ENCODE results near the genes NIPSNAP3A and FSD1L.

DNA sequence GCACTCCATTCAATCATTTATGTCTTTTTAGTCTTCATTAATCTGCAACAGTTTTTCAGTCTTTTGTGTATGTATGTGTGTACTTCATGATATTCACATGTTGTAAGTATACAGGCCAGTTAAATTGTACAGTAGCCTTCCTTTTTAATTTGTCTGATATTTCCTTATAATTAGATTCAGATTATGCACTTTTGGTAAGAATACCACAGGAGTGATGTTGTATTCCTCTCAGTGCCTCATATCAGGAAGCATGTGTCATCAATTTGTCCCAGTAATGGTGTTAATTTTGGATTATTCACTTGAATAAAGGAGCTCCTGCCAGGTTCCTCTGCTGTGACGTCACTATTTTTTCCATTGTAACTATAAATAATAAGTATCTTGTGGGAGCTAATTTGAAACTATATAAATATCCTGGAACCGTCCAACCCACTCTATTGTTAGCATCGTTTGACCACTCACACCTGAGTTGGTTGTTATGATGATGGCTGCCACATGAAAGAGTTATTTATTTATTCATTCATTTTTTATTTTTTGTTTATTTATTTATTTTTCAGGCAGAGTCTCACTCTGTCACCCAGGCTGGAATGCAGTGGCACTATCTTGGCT, 107.8 kb downstream of the INVS start:
- RRBS: no CpG with 5 or more reads among the region's 3 CpGs

DNA sequence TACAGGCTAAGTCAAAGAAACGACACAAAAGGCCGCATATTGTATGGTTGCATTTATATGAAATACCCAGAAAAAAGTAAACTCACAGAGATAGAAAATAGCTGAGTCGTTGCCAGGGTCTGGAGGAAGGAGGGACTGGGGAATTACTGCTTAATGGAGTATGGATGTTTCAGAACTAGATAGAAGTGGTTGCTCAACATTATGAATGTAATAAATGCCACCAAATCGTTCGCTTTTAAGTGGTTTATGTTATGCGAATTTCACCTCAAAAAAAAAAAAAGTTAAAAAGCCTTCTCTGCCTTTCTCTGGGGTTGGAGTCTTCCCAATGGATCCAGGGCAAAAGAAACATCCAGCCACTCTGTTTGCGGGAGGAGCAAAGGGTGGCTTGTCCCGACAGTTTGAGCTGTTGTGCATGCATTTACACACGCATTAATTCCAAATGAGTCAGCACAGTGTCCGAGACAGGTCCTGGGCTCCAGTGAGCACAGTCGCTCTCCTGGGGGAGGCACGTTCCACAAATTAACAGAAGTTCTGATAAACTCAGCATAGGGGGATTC, 630 bp upstream of the MSANTD3 start:
- RRBS: no CpG with 5 or more reads among the region's 12 CpGs

GRCh38 chr9:100516129-100516676, 43.3 kb downstream of the TMEFF1 start:
- RRBS: no CpG with 5 or more reads among the region's 1 CpG

- RRBS: no CpG with 5 or more reads among the region's 10 CpGs
Measured at GRCh38 chr9:100669763-100670461, 92.0 kb downstream of the CAVIN4 start.

DNA sequence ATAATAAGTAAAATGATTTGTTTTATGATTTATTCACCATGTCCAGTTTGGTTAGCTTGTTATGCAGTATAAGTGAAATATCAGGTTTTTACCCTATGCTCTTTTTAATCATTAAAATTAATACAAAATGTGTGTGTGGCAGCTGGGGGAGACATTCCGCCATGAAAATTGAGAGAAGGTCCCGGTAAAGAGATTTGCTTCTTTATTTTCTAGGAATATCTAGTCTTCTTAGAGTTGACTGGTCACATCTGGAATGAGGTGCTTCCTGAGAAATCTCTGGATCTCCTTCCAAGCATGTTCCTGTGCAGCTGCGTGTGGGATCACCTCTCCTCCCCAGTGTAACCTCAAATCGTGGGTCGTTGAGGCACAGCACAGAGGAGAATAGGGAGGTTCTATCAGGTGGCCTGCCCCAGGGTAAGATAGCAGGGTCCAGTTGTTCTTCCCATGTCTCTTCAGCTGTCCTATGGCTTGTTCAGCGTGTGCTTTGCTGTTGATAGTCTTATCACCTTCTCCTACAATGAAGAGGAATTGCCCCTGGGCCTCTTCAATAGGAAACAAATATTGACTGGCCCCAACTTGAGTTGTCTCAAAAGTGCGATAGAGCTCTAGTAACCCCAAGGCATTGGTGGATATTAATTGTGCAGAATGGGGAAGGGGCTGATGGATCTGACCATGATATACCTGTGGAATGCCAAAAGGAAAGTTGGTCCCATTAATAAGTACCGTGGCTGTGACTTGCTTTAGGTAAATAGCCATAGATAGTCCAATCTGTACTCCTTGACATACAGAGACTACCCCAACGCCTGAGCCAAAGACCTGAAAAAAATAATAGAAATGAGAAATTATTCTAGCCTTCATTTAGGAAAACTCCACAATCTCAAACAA, 22.4 kb downstream of the BAAT start:
- RRBS: no CpG with 5 or more reads among the region's 9 CpGs

GRCh38 chr9:101418360-101418995, 17.1 kb downstream of the ALDOB start:
- RRBS: no CpG with 5 or more reads among the region's 6 CpGs

DNA sequence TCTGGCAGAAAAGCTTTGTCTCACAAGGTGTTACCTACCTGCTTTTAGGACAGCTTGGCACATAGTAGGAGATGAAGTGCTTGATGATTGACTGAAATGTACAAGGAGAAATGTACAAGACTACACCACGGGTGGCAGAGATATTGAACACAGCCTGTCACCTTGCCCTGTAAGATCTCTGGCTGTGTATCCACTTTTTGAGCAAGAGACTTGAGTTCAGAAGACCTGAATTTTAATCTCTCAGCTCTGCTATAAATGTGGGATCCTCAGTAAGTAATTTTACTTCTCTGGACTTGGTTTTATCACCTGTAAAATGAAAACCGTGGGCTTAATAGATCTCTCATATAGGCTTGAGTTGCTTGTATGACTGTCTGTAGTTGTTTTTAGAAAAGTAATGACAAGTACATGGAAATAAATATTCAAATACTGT, 15.6 kb downstream of the ALDOB start:
- RRBS: no CpG with 5 or more reads among the region's 2 CpGs

GRCh38 chr9:101431910-101432717, 3.5 kb downstream of the ALDOB start:
- RRBS: no CpG with 5 or more reads among the region's 2 CpGs

DNA sequence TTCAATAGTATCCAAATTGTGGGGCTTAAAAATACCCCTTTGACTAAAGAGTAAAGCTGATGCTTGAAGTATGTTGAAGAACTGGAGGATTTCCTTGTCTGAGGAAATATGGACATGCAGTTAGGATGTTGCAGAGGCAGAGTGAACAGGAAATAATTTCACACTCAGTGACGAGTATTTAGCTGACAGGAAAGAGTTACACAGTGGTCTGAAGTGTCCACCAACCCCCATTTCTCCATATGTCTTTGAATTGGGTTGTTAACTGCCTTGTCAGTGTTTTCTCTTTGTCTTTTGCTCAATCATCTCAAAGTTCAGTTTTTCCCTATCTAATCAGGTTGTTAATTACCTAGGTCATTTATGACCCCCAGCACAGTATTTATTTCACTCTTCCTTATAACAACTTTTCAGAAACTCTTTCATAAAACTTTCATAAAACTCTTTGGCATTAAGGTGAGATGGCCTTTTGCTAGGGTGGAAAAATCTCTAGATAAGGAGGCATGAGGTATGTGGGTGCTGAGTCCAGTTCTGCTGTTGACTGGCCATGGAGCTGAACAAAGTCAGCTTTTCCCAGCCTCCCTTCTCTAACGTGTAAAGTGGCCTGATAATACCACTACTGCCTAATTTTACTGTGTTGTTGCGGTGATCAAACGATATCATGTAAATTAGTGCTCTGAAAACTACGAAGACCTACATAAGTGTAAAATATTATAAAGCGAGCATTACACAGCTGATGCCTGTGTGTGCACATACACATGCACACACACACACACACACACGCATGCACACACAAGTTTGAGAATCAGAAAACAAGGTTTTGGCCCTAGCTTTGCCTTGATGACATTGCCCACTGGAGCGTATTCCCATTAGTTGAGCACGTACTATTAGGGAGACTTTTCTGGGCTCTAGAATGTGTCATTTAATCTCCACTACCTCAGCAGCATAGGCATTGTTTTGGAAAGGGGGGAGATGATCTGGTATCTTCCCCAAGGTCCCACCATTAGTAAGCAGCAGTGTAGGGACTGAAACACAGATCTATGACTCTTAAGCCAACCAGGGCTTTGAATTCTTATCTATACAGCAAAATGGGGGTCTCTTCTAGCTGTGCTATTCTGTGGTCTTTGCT, 5.4 kb upstream of the ALDOB start:
- RRBS: no CpG with 5 or more reads among the region's 9 CpGs

GRCh38 chr9:101553892-101554205, 20.2 kb downstream of the RNF20 start:
- RRBS: no CpG with 5 or more reads among the region's 3 CpGs

- RRBS: 5% methylated on average over 36 of the region's 93 CpGs
Measured at GRCh38 chr9:104747327-104748627, at the start of gene NIPSNAP3A. Gene NIPSNAP3A (plus strand): TSS chr9:104747683.

- RRBS: no CpG with 5 or more reads among the region's 4 CpGs
Measured at GRCh38 chr9:104794078-104794677, 30.2 kb downstream of the NIPSNAP3B start.

GRCh38 chr9:104923852-104924296, 4.1 kb downstream of the ABCA1 start:
- RRBS: no CpG with 5 or more reads among the region's 5 CpGs

- RRBS: no CpG with 5 or more reads among the region's 3 CpGs
Measured at GRCh38 chr9:105062535-105062823, 134.5 kb upstream of the ABCA1 start.

DNA sequence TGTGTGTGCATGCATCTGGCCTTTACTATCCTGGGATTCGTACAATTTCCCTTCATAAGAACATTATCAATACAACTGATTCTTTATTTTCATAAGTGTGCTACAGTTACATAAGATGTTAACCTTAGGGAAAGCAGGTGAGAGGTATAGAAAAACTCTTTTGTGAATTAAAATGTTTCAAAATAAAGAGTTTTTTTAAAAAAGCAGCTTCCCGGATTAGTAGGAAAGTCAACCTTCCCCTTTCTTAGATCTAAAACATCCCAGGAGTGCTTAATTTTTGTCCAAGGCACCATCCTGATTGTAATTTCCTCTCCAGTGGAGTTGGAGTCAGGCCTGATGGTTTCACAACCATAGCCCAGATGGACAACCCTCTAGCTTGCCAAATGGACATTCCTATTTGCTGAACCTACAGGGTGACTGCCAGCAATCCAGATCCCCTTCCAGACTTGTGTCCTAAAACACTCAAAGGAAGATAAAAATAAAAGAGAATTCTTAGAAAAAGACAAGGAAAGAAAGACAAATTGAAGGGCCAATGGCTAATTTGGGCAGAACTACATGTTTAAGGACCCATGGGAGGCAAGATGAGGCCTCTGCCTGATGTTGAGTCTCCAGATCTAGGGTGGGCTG, 38.7 kb upstream of the SLC44A1 start:
- RRBS: no CpG with 5 or more reads among the region's 2 CpGs

GRCh38 chr9:105259811-105260916, 15.7 kb downstream of the SLC44A1 start:
- RRBS: no CpG with 5 or more reads among the region's 2 CpGs

- RRBS: 4% methylated on average over 28 of the region's 99 CpGs
Measured at GRCh38 chr9:105447598-105448975, at the start of gene FSD1L. Gene FSD1L (plus strand): TSS chr9:105448034.

- RRBS: no CpG with 5 or more reads among the region's 8 CpGs
Measured at GRCh38 chr9:105693895-105694289, 449 bp upstream of the TMEM38B start.

- RRBS: no CpG with 5 or more reads among the region's 3 CpGs
Measured at GRCh38 chr9:106304571-106304900, 558.4 kb upstream of the ZNF462 start.